Heart left ventricle (tissue), 7 donors: Measurements from ENCODE around the genes PLEKHJ1, AMH and TIMM13.

DNA sequence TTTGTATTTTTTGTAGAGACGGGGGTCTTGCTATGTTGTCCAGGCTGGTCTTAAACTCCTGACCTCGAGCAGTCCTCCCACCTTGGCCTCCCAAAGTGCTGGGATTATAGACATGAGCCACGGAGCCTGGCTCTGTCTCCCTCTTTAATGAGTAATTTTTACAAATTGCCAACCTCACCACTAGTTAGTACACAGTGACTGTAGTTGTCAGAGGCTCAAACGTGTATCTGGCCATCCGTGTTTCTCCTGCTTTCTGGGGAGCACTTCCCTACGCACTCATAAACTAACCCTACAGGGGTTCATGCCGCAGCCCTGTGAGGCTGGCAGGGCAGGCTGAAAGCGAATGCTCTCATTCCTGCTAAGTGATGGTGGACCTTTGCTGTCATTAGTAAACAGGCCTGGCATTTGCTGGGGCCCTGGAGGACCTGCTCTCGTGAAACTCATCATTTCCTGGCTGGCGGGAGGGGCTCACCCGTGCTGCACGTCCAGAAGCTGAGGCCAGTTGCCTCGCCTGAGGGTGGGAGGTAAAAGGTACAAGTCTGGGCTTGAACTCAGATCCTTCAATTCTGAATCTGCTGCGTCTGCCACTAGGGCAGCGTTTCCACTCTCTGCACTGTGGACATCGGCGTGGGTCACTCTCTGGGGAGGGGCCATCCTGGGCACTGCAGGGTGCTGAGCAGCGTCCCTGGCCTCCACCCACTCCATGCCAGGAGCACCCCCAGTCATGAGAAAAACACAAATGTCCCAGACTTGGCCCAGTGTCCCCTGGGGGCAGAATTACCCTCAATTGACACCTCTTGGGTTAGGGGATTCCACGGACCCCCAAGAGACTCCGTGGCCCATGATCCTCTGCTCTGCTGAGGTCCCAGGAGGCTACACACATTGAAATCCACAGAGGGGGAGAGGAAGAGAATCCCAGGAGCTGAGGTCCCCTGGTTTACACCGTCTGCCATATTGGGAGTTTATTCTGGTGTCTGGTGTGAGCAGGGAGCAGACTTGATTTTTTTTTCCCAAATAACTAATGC lies 7.0 kb downstream of the MOB3A start:
- PRO-cap, 6 experiments: no peak in any of the 6 experiments
- RAMPAGE, long total RNA, 2 experiments: no peak in any of the 2 experiments
- RRBS: no CpG with 5 or more reads among the region's 21 CpGs

DNA sequence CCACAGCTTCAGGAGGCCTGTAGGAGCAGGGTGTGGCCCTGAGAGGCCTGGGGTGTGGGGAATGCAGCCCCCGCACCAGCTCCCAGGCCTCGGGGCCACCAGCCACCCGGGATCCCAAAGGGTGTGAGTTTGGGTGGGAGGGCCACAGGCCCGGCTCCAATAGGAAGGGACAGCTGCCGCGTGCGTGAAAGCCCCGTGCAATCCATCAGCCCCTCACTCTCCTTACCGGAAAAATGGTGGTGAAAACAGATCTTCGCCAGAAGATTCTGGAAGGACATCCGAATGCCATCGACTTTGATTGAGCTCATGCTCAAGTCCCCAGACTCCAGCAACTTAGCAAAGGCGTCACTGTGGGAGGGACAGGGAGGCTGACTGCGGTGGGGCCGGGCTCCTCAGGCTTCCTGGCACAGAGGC lies 12.2 kb downstream of the IZUMO4 start:
- PRO-cap, 6 experiments: no peak in any of the 6 experiments
- RAMPAGE, long total RNA, 2 experiments: no peak in any of the 2 experiments
- RRBS: 38% methylated on average over 8 of the region's 15 CpGs

DNA sequence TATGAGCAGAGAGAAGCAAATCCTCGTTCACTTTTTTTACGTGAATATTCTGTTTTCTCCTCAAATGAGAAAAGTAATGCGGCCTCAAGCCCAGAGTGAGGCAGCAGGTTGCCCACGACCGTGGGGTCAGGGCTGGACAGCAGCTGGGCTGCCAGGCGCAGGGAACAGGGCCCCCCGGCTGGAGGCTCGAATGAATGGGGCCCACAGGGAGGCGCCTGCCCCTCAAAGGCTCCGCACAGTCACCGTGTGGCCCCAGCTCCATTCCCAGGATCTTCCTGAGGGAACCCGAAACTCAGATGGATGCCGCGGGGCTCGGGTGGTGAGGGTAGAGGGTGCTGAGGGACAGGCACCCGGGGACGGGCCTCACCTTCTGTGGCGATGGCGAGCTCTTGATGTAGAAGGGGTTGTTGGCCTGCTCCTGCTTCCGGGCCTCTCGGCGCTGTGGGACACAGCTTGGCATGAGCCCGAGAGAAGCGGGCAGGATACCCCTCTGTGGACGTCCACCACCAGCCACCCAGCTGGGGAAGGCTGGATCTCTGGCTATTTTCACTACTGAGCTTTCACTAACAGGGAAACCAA lies 19.2 kb downstream of the IZUMO4 start:
- PRO-cap, 6 experiments: no peak in any of the 6 experiments
- RAMPAGE, long total RNA, 2 experiments: no peak in any of the 2 experiments
- RRBS: 94% methylated on average over 5 of the region's 25 CpGs

DNA sequence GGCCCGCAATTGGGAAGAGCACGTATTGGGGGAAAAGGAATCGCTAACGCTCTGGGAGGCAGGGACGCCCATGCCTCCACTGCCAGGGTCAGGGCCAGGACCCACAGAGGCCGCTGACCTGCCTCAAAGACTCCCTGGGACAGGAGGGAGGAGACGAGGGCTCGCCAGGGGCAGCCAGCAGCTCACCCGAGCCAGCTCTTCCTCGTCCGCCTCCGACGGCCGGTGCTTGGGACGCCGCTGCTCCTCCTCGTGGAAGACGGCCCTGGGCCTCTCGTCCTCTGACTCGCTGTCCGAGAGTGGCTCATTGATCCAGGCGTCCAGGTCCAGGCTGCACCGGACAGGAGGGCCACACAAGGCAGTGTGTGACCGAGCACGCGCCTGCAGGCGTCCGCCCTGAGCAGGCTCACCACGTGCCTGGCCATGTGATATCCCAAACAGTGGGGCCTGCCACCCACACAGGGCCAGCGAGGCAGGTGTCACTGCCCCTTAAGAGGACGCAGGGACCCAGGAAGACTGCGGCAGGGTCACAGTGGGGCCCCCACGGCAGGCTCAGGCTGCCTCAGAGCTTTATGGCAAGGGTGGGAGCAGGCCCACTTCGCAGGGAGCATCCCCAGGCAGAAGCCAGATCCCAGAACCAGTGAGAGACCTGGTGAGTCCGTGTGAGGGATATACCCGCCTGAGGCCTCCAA lies 19.8 kb downstream of the IZUMO4 start:
- PRO-cap, 6 experiments: no peak in any of the 6 experiments
- RAMPAGE, long total RNA, 2 experiments: no peak in any of the 2 experiments
- RRBS: 93% methylated on average over 4 of the region's 36 CpGs

DNA sequence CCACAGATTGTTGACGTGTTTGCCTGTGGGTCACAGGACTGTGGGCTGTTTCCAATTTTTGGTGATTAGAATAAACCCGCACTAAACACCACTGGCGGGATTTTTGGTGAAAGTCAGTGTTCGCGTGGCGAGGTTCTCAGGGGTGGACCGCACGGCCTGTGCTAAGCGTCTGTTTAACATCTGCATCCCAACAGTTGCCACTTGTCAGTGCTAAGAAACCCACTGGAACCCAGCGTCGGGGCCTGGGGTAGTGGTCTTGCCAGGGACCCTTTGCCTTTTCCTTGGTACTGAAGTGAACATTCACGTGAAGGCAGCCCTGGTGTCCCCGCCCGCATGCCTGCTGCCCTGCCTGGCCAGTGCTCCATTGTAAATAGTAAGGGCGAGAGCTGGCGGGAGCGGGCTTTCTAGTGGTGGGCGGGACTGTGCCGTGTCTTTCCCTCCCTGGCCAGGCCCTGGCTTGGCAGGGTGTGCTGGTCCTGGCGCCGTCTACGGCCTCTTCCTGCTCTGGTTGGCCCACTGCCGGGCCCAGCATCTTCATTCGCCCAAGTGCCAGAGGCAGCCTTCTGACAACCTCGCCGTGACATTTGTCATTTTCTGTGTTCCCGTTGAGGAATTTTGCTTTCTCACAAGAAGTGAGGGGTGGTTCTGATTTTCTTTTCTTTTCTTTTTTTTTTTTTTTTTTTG lies 3.5 kb downstream of the DOT1L start:
- PRO-cap, 6 experiments: peak in 3 of 6 experiments; most common plus-strand start position 463 of the sequence (in 1); most common minus-strand start position 342 of the sequence (in 2)
- RAMPAGE, long total RNA, 2 experiments: no peak in any of the 2 experiments
- RRBS: no CpG with 5 or more reads among the region's 27 CpGs

DNA sequence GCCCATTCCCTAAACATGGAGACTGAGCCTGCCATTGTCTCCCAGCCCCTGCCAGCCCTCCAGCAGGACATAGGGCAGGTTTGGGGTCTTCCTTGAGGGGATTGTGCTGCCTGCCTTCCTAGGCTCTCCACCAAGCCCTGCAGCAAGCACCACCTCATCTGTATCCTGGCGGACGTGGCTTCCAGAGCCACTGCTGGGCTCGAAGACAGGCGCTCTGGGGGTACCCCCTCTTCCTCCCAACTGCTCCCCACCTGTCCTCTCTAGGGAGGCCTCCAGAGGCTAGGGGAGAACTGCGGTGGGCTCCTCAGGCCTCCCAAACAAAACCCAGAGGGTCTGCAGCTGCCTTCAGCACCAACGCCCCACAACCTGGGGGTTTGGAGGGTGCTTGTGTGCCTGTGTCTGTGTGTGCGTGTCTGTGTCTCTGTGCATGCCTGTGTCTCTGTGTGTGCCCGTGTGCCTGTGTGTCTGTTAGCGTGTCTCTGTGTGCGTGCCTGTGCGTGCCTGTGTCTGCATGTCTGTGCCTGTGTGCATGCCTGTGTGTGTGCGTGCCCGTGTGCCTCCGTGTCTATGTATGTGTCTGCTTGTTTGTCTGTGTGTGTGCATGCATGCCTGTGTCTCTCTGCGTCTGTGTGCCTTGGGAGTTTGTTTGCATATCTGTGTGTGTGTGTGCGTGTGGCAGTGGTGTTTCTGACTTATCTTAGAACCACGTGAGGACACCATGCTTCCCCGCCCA lies 32.3 kb downstream of the PLEKHJ1 start:
- PRO-cap, 6 experiments: no peak in any of the 6 experiments
- RAMPAGE, long total RNA, 2 experiments: no peak in any of the 2 experiments
- RRBS: no CpG with 5 or more reads among the region's 18 CpGs

GRCh38 chr19:2235082-2236106 lies 735 bp downstream of the PLEKHJ1 start:
- PRO-cap, 6 experiments: peak in 4 of 6 experiments; most common plus-strand start chr19:2235670 (in 4); most common minus-strand start chr19:2235531 (in 1)
- RAMPAGE, long total RNA, 2 experiments: no peak in any of the 2 experiments
- RRBS: 2% methylated on average over 24 of the region's 59 CpGs

- PRO-cap, 6 experiments: peak in 6 of 6 experiments; most common plus-strand start chr19:2236846 (in 6); most common minus-strand start chr19:2236256 (in 3)
- RAMPAGE, long total RNA, 2 experiments: start-site peak on the plus strand in 2 of 2 experiments, at chr19:2236834-2236883 at its widest, 139 to 253 reads per replicate; start-site peak on the minus strand in 2 of 2 experiments, at chr19:2236236-2236308 at its widest, 260 to 814 reads per replicate
- RRBS: 1% methylated on average over 30 of the region's 91 CpGs
These were observed at the start of gene PLEKHJ1 for GRCh38 chr19:2236107-2236965. Gene PLEKHJ1 (minus strand): TSS chr19:2236329.

- PRO-cap, 6 experiments: no peak in any of the 6 experiments
- RAMPAGE, long total RNA, 2 experiments: no peak in any of the 2 experiments
- RRBS: 21% methylated on average over 5 of the region's 45 CpGs
These were observed 4.6 kb downstream of the SF3A2 start for GRCh38 chr19:2240854-2241943.

DNA sequence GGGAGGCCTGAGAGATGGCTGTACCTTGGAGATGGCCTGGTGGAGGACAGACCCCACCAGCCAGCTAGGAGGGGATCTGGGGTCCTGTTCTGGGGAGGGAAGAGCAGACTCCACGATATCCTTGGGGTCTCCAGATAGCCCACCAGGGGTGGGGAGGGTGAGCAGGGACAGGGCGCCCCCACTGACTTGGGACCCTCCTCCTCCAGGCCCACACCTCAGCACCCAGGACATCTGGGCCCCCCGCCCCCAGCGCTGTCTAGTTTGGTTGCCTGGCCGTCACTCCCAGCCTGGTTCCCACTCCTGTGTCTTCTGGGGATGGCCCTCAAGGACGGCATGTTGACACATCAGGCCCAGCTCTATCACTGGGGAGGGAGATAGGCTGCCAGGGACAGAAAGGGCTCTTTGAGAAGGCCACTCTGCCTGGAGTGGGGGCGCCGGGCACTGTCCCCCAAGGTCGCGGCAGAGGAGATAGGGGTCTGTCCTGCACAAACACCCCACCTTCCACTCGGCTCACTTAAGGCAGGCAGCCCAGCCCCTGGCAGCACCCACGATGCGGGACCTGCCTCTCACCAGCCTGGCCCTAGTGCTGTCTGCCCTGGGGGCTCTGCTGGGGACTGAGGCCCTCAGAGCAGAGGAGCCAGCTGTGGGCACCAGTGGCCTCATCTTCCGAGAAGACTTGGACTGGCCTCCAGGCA lies at the start of gene AMH:
AMH (plus strand) TSS at position 541 of the 695 bp plus-strand sequence.
- PRO-cap, 6 experiments: no peak in any of the 6 experiments
- RAMPAGE, long total RNA, 2 experiments: no peak in any of the 2 experiments
- RRBS: no CpG with 5 or more reads among the region's 14 CpGs

DNA sequence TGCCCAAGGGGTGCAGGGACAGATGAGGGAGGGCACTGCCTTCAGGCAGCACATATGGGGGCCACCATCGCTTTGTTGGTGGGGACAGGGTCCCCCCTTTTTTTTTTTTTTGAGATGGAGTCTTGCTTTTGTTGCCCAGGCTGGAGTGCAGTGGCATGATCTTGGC lies 10.0 kb downstream of the PEAK3 start:
- PRO-cap, 6 experiments: no peak in any of the 6 experiments
- RAMPAGE, long total RNA, 2 experiments: no peak in any of the 2 experiments
- RRBS: no CpG with 5 or more reads among the region's 1 CpG

GRCh38 chr19:2337243-2337803 lies 8.8 kb downstream of the SPPL2B start:
- PRO-cap, 6 experiments: no peak in any of the 6 experiments
- RAMPAGE, long total RNA, 2 experiments: no peak in any of the 2 experiments
- RRBS: no CpG with 5 or more reads among the region's 31 CpGs

DNA sequence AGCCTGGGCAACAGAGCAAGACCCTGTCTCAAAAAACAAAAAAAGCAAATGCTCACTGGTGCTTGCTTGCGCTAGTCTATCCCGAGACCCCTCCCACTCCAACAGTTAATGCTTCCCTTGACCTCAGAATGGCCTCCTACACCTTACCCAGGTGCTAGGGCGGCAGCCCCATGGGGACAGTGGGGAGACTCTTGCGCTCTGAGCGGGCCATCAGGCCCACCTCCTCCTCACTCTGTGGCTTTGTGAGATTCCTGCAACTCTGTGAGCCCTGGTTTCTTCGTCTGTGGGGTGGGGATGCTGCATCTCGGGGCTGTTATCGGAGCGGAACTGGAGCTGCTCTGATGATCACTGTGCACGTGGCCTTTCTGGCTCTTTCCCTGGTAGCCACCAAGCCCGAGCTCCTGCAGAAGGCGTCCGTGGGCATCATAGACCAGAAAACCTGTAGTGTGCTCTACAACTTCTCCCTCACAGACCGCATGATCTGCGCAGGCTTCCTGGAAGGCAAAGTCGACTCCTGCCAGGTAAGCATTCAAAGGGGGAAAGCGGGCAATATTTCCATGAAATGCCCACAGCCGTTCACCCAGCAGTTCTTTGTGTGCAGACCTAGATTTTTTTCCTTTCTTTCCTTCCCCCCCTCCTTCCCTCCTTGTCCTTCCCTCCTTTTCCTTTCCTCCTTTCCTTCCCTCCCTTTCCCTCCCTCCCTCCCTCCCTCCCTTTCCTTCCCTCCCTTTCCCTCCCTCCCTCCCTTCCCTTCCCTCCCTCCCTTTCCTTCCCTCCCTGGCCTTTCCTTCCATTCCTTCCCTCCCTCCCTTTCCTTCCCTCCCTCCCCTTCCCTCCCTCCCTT lies 9.5 kb downstream of the TIMM13 start:
- PRO-cap, 6 experiments: no peak in any of the 6 experiments
- RAMPAGE, long total RNA, 2 experiments: no peak in any of the 2 experiments
- RRBS: no CpG with 5 or more reads among the region's 18 CpGs

DNA sequence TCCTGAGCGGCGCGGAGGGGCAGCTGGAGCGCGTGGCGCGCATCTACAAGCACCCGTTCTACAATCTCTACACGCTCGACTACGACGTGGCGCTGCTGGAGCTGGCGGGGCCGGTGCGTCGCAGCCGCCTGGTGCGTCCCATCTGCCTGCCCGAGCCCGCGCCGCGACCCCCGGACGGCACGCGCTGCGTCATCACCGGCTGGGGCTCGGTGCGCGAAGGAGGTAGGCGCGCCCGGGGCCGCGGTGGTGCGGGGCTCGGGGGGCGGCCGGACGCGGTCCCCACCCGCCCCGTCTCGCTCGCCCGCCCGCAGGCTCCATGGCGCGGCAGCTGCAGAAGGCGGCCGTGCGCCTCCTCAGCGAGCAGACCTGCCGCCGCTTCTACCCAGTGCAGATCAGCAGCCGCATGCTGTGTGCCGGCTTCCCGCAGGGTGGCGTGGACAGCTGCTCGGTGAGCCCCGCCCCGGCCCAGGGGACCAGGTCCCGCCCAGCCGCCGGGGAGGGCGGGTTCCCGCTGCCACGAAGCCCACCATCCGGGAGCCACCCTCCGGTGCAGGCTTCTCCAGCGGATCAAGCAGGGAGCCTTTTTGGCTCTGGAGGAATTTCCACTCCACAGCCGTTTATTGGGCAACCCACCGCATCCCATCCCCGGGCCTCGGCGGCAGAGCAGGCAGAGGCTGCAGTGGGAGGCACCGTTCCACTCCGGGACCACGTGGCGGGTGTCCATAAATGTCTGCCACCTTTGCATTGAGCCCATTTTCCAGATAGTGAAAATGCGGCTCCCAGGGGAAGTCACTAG lies 2.1 kb downstream of the TIMM13 start:
- PRO-cap, 6 experiments: no peak in any of the 6 experiments
- RAMPAGE, long total RNA, 2 experiments: no peak in any of the 2 experiments
- RRBS: 21% methylated on average over 38 of the region's 84 CpGs

GRCh38 chr19:2426429-2427079 lies 832 bp downstream of the TIMM13 start:
- PRO-cap, 6 experiments: no peak in any of the 6 experiments
- RAMPAGE, long total RNA, 2 experiments: no peak in any of the 2 experiments
- RRBS: 4% methylated on average over 8 of the region's 37 CpGs

- PRO-cap, 6 experiments: peak in 6 of 6 experiments; most common plus-strand start chr19:2427685 (in 5); most common minus-strand start chr19:2427582 (in 4)
- RAMPAGE, long total RNA, 2 experiments: start-site peak on the minus strand in 2 of 2 experiments, at chr19:2427547-2427594 at its widest, 934 to 1,088 reads per replicate
- RRBS: 1% methylated on average over 43 of the region's 78 CpGs
These were observed at the start of gene TIMM13 for GRCh38 chr19:2427080-2427749. Gene TIMM13 (minus strand): TSS chr19:2427586.

DNA sequence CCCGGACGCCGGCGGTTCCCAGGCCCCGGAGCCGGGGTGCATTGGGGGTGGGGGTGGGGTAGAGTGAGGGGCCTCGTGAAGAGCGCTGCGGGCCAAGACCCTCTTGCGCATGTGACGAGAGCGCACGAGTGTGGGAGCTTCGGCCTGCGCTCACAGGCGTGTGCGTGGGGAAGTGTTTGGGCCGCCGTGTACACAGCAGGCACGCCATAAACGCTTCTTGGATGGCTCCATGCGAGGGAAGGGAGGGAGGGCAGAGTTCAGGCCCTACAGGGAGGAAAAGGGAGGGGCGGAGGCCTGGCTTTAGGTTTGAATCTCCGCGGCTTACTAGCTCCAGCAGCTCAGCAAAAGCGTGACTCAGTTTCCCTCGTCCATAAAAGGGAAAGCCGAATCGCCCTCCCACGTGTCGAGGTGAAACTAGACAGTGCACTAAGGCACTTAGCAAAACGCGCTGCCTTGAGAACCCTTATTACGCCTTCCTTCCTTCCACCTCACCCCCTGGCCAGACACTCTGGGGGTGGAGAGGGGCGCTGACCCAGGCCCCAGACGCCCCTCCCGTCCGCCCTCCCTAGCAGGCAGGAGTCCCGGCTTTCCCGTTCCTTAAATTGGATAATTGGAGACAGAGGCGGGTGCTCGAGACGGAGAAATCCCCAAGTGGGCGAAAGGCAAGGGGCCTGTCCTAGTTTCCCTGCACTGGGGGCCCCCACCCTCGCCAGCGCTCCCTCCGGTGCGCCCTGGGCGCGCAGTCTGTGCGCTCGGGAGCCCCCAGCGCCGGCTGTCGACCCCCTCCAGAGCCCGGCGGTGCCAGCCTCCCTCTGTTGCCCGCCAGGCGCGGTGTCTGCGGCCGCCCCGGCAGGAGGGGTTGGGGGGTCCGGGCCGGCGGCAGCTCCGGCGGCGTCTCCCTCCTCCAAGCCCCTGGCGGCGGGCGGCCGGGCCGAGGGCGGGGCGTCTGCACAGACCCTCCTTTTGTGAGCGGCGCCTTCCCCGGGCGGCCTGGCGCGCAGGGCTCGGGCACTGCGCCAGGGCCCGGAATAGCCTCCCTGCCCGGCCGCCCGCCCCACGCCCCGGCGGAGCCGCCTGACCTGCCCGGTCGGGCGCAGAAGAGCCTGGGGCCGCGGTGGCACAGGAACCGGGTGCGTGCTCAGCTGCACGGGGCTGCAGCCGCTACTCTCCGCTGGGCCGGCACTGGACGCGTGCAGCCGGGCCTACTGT lies 12.8 kb downstream of the GADD45B start:
- PRO-cap, 6 experiments: peak in 4 of 6 experiments; most common plus-strand start position 1,096 of the sequence (in 2); most common minus-strand start position 898 of the sequence (in 2)
- RAMPAGE, long total RNA, 2 experiments: no peak in any of the 2 experiments
- RRBS: 2% methylated on average over 46 of the region's 106 CpGs

- PRO-cap, 6 experiments: peak in 5 of 6 experiments; most common plus-strand start chr19:2494881 (in 2); most common minus-strand start chr19:2494738 (in 2)
- RAMPAGE, long total RNA, 2 experiments: no peak in any of the 2 experiments
- RRBS: 1% methylated on average over 26 of the region's 65 CpGs
These were observed 18.8 kb downstream of the GADD45B start for GRCh38 chr19:2494587-2495203.

GRCh38 chr19:2507074-2507605 lies 31.2 kb downstream of the GADD45B start:
- PRO-cap, 6 experiments: no peak in any of the 6 experiments
- RAMPAGE, long total RNA, 2 experiments: no peak in any of the 2 experiments
- RRBS: no CpG with 5 or more reads among the region's 12 CpGs

GRCh38 chr19:2613760-2614141 lies 88.7 kb downstream of the GNG7 start:
- PRO-cap, 6 experiments: no peak in any of the 6 experiments
- RAMPAGE, long total RNA, 2 experiments: no peak in any of the 2 experiments
- RRBS: 10% methylated on average over 9 of the region's 17 CpGs